ENCODE results near the genes FAM236B and SLC16A2.

GRCh38 chrX:72409875-72410494, 104.3 kb upstream of the CITED1 start:
- PRO-cap, result no peak
- RRBS, result no CpG with 5 or more reads among the region's 1 CpG

- PRO-cap, result no peak
- RRBS, result no CpG with 5 or more reads among the region's 6 CpGs
Observed at GRCh38 chrX:72430945-72431761, 125.4 kb upstream of the CITED1 start.

DNA sequence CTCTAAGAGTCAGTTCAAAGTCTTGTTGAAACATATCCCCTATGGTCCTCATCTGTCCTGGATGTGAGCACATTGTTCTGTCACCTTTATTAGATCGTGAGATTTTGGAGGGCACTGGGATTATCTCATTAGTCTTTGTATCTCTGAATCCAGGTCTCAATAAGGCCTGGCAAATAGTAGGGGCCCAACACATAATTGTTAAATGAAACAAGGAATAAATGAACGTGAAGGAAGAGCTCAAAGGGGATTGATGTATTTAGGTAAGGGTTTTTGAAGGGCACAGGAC, 113.6 kb downstream of the HDAC8 start:
- PRO-cap, result no peak
- RRBS, result no CpG with 5 or more reads among the region's 2 CpGs

- PRO-cap, result no peak
- RRBS, result no CpG with 5 or more reads among the region's 10 CpGs
Observed at GRCh38 chrX:72620350-72621544, 48.1 kb upstream of the HDAC8 start.

DNA sequence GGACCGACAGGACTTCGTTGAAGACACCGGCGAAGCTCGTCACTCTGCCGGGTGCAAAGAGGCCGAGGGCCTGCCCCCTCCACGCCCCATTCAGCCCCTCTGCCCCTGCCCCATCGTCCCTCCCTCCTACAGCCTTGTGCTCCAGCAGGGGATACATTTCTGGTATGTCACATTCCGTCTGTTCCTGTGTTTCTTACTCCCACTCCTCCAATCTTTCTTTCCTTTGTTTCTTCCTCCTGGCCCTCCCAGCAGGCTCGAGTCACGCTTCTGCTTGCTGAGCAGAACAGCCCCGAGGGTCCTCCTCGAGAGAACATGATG, at the start of gene FAM236B:
Gene FAM236B (minus strand): TSS at position 71 of the 318 bp plus-strand sequence.
- PRO-cap, result no peak
- RRBS, result no CpG with 5 or more reads among the region's 14 CpGs

- PRO-cap, result no peak
- RRBS, result no CpG with 5 or more reads among the region's 6 CpGs
Observed at GRCh38 chrX:73563982-73564473, 1.0 kb downstream of the CHIC1 start.

DNA sequence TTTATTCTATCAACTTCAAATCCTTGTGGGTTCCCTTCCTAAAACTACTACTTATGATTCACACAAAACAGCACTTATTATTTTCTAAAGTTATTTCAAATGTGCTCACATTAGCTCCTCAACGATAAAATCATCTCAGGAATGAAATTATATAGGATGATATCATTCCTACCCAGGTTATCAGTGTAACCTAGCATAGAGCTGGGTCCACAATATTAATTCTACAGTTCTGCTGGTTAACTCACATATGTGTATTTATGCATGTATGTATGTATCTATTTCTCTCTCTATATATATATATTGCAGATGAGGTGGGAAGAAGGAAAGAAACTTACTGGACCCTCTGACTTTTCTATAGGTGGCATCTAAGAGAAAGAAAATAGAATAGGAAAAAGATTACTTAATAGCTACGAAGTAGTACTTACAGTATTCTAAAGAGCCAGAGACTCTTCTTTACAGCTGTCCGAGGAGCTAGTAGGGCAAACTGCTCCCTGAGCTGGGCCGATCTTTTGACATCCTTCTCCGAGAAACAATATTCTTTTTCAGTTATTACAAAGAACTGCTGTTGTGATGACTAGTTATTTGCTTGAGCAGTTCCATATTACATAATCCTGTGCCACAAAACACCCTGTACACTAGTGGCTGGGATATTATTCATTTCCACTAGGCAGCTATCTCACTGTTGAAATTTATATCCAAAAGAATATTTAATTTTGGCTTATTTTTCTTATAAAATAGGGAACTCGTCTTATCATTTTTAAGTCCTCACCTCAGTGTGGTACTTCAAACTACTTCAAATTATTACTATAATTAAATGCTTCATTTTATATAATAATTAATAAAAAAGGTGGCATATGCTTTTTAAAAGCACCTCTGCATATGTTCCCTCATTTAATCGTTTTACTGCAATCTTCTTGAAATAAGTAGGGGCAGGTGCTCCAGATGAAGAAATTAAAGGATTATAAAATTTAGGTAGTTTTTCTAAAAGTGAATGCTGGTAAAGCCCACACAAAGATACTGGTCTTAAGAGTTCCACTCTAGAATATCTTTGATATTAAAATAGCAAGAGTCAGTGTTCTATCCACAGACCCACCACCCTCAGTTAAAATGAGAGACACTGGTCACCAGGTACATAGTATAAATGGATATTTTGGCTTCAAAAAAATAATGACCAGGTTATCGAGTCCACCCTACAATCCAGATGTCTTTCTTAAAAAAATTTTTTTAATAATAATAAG, 278.4 kb downstream of the CHIC1 start:
- PRO-cap, result no peak
- RRBS, result no CpG with 5 or more reads among the region's 8 CpGs

GRCh38 chrX:73844921-73845970, 282.2 kb downstream of the CHIC1 start:
- PRO-cap, result no peak
- RRBS, result no CpG with 5 or more reads among the region's 5 CpGs

GRCh38 chrX:74237991-74238576, 65.9 kb upstream of the ZCCHC13 start:
- PRO-cap, result no peak
- RRBS, result no CpG with 5 or more reads among the region's 3 CpGs

DNA sequence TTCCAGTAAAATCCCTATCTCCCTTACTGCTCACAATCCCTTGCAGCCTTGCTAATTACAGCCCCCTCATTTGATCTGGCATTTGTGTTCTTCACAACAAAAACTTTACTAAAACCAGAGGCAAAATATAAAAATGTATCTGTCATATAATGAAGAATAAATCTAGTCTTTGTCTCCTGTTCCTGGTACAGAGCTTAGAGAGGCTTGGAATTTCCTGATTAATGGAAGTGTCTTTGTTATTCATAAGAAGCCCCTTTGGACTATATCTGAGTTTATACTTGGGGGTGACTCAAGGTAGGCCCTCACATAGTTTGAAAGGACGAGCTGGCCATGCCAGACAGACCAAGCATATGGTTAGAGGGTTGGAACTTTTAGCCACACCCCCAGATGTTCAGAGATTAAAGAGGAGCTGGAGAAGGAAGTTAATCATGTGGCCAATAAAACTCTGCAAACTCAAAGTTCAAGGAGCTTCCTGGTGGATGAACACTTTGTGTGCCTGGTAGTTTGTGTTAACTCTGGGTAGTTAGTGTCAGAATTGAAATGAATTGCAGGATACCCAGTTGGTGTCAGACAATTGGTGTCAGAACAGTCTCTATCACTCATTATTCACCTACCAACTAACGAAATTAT, 52.6 kb upstream of the ZCCHC13 start:
- PRO-cap, result no peak
- RRBS, result no CpG with 5 or more reads among the region's 2 CpGs

DNA sequence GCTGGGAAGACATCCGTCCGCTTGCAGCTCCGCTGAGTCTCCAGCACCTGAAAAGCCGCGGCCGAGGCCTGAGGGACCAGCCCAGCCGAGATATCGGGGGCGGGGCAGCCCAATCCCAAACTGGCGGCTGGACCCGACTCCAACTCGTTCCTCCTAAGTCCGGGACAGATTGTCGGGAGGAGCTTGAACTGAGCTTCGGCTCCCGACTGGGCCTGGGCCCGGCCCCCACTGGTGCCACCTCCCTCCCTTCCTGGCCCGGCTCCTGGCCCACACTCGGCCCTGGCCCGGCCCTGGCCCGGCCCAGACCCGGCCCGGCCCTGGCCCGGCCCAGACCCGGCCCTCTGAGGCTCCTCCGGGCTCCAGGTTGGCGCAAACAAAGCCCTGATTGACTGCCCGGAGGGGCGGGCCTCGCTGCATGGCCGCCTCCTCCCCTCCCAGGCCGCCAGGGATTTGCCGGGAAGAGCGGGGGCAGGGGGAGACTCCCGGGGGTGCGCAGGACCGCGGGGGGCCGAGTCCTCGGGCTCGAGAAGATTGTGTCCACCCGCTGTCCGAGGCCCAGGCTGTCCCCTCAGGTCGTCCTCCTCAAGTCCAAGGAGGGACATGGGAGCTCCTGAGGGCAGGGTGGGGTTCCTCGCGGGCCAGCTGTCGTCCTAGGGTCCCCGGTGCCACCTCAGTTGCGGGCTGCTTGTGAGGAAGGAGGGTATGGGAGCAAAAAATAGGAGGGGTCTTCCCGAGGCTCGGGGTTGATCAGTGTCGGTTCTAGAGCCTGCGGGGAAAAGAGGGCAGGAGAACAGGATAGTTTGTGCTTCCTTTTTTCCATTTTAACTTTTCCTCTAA, 682 bp upstream of the SLC16A2 start:
- PRO-cap, result bidirectional peak, plus-strand start at position 154 of the sequence, minus-strand start at position 42 of the sequence
- RRBS, result 7% methylated on average over 13 of the region's 53 CpGs

- PRO-cap, result no peak
- RRBS, result 34% methylated on average over 7 of the region's 33 CpGs
Observed at GRCh38 chrX:74421230-74421802, at the start of gene SLC16A2. Gene SLC16A2, plus strand, starts transcription at chrX:74421493.

DNA sequence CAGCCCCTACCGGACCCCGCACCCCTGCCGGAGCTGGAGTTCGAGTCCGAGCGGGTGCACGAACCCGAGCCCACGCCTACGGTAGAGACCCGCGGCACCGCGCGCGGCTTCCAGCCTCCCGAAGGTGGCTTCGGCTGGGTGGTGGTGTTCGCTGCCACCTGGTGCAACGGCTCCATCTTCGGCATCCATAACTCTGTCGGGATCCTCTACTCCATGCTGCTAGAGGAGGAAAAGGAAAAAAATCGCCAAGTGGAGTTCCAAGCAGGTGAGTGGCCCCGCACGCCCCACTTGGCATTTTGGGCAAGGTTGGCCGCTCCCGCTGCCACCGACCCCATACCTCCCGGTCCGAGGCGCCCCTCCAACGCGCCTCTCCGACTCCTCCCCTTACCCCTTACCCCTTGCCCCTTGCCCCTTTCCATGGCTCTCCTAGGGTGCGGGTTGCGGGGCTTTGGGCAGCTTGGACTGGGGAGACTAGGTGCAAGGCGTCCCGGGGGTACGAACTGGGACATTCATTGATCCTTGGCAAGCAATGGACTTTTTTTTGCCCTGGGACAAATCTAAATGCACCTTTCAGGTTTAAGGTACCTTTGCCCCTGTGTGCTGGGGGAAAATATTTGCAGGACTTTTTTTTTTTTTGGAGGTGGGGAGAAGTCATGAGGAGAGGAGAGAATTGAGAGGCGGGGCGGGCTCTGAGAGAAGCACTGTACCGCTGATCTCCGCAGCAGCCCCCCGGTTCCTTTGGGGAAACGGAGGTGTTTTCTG, 691 bp downstream of the SLC16A2 start:
- PRO-cap, result no peak
- RRBS, result no CpG with 5 or more reads among the region's 45 CpGs

- PRO-cap, result no peak
- RRBS, result no CpG with 5 or more reads among the region's 14 CpGs
Observed at GRCh38 chrX:74537078-74537564, 77.3 kb downstream of the RLIM start.

GRCh38 chrX:75273289-75273793, 544 bp upstream of the UPRT start:
- PRO-cap, result bidirectional peak, plus-strand start at chrX:75273642, minus-strand start at chrX:75273546
- RRBS, result no CpG with 5 or more reads among the region's 8 CpGs

GRCh38 chrX:77070103-77070752, 377.0 kb upstream of the FGF16 start:
- PRO-cap, result no peak
- RRBS, result no CpG with 5 or more reads among the region's 4 CpGs

- PRO-cap, result no peak
- RRBS, result no CpG with 5 or more reads among the region's 6 CpGs
Observed at GRCh38 chrX:77554586-77555354, 107.6 kb downstream of the FGF16 start.

GRCh38 chrX:78130967-78132118, 8.1 kb downstream of the TAF9B start:
- PRO-cap, result no peak
- RRBS, result no CpG with 5 or more reads among the region's 7 CpGs

- PRO-cap, result unidirectional peak, minus-strand start at chrX:79953019
- RRBS, result no CpG with 5 or more reads among the region's 2 CpGs
Observed at GRCh38 chrX:79952781-79953193, 61.8 kb upstream of the TBX22 start.

DNA sequence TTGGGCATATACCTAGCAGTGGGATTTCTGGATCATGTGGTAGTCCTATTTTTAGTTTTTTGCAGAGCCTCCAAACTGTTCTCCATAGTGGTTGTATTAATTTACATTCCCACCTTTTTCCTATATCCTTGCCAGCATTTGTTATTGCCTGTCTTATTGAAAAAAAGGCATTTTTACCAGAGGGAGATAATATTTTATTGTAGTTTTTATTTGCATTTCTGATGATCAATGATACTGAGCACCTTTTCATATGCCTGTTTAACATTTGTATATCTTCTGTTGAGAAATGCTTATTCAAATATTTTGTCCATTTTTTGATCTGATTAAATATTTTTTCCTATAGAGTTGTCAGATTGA, 178.4 kb downstream of the BRWD3 start:
- PRO-cap, result no peak